Iris pigment epithelial cell (primary cell): ENCODE measurements around a stretch of chr15.

DNA sequence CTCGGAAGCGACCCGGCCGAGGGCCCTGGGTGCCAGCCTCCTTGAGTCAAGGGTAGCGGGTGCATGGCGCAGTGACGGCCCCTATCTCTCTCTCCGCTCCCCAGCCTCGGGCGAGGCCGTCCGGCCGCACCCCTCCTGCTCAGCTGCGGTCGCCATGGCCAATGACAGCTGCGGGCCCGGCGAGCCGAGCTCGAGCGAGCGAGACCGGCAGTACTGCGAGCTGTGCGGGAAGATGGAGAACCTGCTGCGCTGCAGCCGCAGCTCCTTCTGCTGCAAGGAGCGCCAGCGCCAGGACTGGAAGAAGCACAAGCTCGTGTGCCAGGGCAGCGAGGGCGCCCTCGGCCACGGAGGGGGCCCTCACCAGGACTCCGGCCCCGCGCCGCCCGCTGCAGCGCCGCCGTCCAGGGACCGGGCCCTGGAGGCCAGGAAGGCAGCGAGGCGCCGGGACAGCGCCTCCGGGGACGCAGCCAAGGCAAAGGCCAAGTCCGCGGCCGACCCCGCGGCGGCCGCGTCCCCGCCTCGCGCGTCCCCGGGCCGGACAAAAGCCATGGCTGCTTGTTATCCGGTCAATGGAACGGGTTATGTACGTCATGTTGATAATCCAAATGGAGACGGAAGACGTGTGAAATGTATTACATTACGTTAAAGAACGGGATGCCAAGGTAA, 20.2 kb downstream of the WDR73 start:
- RRBS: 2% methylated on average over 29 of the region's 70 CpGs

GRCh38 chr15:84645344-84646676, 8.3 kb downstream of the WDR73 start:
- RRBS: 90% methylated on average over 8 of the region's 23 CpGs

DNA sequence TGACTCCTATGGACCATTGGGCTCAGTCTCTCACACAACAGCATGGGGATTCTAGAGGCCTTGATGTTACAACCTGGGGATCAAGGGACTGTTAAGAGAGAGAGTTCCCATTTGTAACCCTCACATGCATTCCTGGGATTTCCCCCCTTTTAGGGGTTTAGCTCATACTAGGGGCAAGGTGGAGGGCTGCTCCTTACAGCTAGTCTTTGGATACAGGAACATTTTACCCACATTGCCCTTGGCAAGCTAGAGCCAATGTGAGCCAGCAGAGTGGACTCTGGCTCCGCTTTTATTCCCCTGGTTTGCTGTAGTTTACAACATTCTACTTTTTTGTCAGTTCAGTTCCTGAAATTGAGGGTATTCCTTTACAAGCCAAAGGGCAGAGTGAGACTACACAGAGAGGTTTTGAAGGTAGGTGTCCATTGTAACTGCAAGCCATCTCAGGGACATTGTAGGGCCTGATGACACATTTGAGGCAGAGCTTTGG, 7.7 kb downstream of the ZNF592 start:
- RRBS: no CpG with 5 or more reads among the region's 1 CpG

- RRBS: no CpG with 5 or more reads among the region's 4 CpGs
Measured at GRCh38 chr15:84761616-84762211, 13.3 kb downstream of the ZNF592 start.

DNA sequence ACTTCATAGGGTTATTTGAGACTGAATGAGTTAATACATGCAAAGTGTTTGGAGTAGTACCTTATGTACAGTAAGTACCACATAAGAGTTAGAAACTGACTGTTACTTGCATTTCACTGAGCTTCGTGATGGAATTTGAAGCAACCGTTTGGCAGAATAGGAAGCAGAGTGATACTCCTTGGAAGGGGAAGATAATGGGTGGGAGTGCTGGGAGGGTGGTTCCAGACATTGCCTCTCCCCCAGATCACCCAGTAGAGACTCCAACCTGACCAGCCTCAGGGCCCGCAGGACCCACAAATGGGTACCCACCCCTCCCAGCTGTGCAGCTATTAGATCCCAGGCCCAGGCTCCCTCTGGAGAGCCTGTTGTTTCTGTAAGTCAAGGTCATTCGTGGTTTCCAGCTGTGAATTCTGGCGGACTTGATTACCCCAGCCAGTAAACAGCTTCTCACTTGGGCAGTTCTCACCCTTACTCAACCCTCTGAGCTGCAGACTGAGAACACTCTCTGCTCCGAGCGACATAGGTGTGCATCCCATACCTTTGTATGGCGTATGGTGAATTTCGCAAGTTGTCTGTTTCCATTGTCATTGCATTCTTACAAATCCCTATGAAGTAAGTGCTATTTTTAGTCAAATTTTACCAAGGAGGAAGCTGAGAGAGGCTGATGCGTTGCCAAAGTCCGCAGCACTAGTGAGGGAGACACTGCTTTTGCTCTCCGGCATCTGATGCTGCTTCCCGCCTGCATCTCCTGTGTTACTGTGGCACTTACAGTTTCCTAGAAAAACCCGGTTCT, 11.2 kb downstream of the ALPK3 start:
- RRBS: 80% methylated on average over 3 of the region's 14 CpGs

GRCh38 chr15:84840541-84841377, 23.6 kb downstream of the ALPK3 start:
- RRBS: no CpG with 5 or more reads among the region's 17 CpGs

DNA sequence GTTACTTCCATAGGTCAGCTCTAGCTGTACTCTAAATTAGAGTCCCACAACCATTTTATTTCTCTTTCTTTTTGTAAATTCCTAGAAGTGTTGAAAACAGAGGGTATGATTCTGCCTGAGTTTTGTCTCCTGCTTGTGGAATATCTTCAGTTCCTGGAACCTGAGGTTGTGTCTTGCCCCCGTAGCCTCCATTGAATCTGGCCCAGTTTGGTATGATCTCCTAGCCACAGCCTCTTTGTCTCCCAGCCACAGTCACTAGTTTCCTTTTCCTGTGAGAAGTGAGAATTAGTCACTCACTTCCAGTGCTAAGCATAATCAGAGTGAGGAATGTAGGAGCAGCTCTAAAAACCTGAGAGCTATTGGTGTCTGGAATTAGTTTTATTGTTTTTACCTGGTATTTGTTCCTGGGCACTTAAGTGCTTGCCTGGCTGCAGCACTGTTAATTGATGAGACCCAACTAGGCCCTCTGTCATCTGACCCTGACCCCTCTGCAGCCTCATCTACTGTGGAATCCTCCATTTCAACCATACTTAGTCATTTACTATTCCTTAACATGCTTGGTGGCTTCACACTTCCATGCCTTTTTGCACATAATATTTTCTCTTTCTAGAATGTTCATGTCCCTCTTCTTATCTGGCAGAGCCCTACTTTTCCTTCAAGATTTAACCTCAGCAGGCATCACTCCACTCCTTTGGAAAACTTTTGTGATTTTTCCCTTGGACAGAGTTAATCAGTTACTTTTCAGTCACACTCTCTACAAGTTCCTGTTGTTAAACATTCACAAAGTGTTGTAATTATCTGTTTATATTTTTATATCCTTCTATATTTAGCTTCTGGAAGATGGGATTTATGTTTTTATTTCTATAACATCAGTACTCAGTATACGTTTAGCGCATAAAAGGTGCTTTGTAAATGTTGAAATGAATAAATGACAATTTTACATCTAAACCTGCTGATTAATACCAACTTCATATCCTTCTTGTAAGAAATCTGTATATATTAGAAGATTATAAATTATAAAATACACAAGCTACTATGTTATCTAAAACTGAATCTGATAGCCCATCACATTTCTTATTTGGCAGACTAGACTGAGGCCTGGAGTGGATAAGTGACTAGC, 48.8 kb downstream of the PDE8A start:
- RRBS: no CpG with 5 or more reads among the region's 3 CpGs

- RRBS: no CpG with 5 or more reads among the region's 2 CpGs
Measured at GRCh38 chr15:85032705-85033394, 51.2 kb downstream of the PDE8A start.

DNA sequence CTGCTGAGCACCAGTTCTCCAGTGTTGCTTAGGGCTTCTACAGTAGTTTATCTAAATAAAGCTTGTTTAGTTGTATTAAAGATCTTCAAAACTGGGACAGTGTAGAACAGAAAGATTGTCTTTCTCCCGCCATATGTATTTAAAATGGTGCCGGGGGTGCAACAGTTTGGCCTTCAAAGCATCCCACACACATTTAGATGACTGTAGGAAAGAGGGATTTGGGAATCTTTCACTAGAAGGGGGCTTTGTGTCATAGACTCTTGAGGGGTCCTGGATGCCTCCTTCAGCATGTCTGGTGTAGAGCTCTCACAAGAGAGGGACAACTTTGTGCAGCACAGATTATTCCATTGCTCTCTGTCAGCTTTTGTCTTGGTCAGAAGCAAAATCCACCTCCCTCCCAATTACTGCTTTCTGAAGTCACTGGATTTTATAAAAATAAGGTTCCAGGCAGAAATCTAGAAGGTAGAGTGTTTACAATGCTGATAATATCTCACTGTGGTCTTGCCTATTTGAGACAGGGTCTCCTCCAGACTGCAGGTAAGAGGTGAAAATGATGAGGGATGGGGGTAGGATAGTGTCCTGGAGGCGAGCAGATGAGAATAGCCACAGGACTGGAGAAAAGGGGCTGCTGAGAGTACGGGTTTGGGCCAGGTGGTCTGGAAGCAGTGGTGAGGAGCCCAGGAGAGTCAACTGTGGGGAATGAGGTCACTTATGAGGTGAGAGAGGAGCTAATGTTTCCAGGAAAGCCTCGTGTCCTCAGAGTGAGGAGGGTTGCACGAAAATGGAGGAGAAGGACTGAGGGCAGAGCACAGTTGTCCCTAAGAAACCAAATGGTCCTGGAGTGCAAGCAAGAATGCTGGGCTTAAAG, 132.9 kb downstream of the PDE8A start:
- RRBS: no CpG with 5 or more reads among the region's 6 CpGs

- RRBS: no CpG with 5 or more reads among the region's 5 CpGs
Measured at GRCh38 chr15:85120421-85121139, 138.9 kb downstream of the PDE8A start.

DNA sequence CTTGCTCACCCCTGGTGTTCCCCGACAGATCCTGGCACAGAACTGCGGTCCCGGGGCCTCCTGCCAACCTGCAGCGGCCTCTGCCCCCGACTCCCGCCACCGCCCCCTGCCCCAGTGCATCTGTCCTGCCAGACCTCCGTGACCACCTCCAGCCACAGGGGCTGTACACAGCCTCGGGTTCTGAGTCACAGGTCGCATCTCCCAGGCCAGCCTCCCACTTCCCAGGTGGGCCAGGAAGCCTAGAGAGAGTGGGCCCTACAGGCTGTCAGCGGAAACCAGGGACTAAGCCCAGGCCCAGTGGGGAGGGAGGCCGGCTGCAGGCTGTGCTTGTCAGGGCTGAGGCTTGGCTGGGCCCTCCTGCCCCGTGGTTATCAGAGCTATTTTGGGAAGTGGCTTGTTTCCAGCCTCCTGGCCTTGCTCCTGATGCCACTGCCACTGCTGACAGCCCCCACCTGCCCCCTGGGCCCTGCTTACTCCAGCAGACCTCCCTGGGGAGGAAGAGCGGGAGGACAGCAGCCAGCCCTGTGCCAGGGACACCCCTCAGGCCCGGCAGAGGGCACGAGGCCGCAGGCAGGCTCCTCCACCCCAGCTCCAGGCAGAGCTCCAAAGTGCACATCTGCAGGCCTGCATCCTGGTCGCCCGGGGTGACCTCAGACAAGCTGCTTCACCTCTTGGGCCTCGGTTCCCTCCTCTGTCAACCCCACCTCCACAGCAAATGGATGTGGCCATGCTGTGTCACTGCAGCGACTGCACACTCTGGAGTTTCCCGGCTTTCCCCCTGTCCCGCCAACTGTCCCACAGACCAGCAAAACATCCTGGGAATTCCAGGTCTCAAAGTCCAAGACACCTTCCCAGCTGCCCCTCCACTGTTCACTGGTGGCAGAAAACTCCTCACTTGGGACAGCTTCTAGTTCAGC, 124.1 kb upstream of the AKAP13 start:
- RRBS: no CpG with 5 or more reads among the region's 23 CpGs

- RRBS: no CpG with 5 or more reads among the region's 19 CpGs
Measured at GRCh38 chr15:85329393-85330539, 50.6 kb upstream of the AKAP13 start.

DNA sequence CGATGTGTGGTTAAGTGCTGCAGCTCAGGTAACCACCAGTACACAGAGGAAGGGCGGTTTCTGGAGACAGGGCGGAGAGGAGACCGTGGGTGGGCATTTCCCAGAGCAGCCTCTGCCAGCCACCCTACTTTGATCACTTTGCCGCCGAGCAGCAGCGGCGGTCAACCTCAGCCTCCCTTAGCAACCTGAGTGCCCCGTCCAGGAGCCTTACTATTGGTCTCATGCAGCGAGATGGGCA, 252 bp upstream of the AKAP13 start:
- RRBS: no CpG with 5 or more reads among the region's 10 CpGs

- RRBS: no CpG with 5 or more reads among the region's 12 CpGs
Measured at GRCh38 chr15:85389817-85390997, 9.8 kb downstream of the AKAP13 start.

DNA sequence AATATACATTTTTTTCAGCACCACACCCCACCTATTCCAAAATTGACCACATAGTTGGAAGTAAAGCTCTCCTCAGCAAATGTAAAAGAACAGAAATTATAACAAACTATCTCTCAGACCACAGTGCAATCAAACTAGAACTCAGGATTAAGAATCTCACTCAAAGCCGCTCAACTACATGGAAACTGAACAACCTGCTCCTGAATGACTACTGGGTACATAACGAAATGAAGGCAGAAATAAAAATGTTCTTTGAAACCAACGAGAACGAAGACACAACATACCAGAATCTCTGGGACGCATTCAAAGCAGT, 56.1 kb downstream of the AKAP13 start:
- RRBS: no CpG with 5 or more reads among the region's 5 CpGs

DNA sequence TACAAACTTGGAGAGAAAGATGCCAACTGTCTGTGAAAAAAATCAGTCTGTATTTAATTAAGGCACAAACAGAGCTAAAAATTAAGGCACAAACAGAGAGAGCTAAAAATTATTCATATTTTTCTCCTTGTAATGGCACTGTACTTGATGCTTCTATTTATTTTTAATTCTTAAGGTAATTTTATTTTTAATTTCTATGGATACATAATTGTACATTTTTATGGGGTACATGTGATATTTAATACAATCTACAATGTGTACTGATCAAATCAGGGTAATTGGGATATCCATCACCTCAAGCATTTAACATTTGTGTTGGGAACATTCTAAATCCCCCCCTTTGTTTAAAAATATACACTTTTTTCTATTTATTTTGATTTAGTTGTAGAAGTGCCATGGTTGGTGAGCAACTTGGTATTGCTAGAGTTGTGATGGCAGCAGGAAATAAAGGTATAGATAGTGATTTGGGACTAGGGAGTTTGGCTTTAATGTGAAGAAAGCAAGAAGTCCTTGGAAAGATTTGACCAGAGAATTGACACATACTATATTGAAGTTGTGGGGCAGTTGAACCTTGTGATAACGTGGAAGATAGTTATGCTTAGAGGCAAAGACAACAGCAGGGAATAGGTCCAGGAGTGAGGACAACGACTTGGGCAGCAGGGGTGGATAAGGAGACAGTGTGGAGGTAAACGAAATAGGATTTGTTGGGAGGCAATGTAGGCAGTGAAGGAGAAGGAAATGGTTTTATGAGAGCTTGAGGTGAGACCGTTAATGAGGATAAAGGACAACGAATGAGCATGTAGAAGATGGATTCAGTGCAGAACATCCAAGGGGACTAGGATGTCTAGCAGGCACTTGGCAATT, 65.5 kb downstream of the AKAP13 start:
- RRBS: no CpG with 5 or more reads among the region's 5 CpGs

GRCh38 chr15:85640033-85640534, 154.6 kb downstream of the KLHL25 start:
- RRBS: no CpG with 5 or more reads among the region's 2 CpGs

DNA sequence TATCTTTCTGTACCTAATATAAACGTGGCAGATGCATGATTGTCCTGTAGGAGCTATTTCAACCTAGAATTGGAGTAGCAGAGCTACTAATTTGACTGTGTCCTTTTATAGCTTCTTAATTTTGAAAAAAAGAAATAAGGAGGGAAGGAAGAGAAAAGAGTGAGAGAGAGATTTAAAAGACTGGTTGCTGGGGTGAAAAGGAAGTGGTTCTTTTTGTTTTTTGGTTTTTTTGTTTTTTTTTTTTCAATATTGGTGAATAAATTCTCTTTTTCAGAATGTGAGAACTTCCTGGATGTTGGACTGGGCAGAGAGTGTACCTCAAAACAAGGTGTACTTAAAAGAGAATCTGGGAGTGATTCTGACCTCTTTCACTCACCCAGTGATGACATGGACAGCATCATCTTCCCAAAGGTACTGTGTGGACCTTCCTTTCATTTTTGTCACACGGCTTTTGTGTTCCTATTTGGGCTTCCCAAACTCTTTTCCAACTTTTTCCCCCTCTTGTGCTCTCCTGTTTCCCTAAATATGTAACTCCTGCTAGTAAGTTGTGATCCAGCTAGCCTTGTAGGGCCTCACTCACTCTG, 149.1 kb downstream of the KLHL25 start:
- RRBS: no CpG with 5 or more reads among the region's 2 CpGs

DNA sequence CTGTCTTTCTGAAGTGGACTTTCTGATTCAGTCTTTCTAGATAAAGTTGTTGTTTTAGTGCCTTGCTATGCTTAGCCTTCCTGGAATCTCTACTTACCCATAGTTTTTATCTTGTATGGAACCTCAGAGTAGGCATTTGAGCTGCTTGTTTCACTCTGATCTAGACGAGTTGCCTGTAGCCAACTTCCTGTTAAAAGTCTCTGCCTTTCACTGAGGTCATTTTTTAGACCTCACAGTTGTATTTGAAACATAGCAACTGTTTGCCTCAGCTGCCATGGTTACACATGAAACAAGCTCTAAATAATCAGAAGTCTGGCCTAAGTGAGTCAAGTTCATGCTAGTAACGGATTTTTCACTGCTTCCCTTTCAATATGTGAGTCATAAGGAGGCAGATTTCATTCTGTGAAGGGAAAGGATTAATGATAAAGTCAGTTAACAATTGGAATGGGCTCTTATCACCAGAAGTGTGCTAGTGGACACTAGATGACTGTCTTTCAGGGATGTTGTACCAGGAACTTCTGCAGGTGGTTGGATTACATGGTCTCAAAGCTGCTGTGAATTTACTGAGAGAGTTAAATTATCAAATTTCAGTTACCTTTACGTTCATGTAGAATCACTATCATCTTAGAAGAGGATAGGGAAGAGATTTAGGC, 126.7 kb downstream of the KLHL25 start:
- RRBS: no CpG with 5 or more reads among the region's 3 CpGs